BJ (cell line): ENCODE results near the genes GNGT1, PPP1R9A and SLC25A13.

DNA sequence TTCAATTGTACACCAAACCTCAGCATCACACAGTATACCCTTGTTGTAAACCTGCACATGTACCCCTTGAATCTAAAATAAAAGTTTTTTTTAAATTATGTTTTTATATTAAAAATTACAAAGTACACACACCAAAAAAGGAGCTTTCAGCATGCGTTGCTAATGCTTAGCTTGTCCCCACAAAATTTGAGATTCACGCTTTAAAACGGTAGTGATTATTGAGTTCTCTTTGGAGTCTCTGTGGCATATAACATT lies 124.3 kb downstream of the TFPI2 start:
- CAGE, long polyA plus RNA: no peak
- RRBS: no CpG with 5 or more reads among the region's 3 CpGs

DNA sequence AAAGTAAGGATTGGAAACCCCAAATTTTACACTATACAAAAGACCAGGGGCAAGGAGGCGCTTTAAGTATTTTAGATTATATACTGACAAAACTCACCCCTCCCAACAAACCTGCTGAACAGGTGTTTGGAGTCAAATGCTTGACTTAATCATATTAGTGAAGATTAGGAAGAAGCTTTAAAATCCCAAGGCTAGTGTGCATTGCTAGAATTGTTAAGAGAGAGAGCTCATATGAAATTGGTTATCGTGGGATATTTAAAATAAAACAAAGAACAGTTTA lies at the start of gene GNGT1:
Gene GNGT1, plus strand, starts transcription at position 207 of the 280 bp plus-strand sequence.
- CAGE, long polyA plus RNA: no peak
- RRBS: no CpG with 5 or more reads among the region's 2 CpGs

- CAGE, long polyA plus RNA: no peak
- RRBS: no CpG with 5 or more reads among the region's 6 CpGs
These were observed 450 bp upstream of the BET1 start for GRCh38 chr7:94004602-94005007.

GRCh38 chr7:94160781-94161169 lies 156.6 kb upstream of the BET1 start:
- CAGE, long polyA plus RNA: no peak
- RRBS: no CpG with 5 or more reads among the region's 3 CpGs

- CAGE, long polyA plus RNA: no peak
These were observed 70.4 kb upstream of the COL1A2 start for GRCh38 chr7:94324375-94324696.

GRCh38 chr7:94701490-94701847 lies 45.5 kb upstream of the SGCE start:
- CAGE, long polyA plus RNA: no peak

DNA sequence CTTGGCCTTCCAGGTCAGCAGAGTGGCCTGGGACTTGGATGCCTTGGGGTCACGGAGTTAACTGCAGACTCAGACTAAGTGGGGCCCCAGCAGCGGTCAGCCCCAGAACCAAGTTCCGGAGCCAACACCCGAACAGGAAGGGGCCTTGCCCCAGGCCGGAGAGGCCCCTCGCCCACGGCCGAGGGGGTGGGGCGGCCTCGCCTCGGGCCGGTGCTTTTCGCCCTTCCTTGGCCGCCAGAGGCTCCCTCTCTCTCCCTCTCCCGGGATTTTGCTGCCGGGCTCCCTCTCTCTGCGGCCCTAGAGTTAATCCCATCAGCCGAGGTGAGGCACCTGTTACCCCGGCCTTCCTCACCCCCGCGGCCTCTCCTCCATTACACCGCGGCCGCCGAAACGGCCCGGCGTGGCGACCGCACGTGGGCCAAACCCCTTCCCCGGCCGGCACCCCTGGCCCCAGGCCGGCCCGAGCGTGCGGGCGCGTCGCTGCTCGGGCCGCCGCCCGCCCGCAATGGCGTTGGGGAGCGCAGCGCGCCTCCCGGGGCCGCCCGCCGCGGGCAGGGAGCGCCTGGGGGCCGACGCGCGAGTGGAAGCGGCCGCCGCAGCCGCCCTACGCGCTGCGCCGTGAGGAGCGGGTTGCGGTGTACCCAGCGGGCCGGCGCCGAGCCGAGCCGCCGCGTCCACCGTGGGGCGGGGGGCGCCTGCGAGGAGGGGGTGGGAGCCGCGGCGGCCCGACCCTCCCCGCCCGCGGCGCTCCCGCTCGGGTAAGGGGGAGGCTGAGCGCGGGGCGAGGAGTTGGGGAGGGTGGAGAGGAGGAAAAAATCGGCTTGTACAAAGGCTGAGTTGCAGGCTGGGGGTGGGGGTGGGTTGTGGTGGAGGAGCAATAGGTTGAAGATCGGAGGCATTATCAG lies at the start of gene PPP1R9A:
Gene PPP1R9A, plus strand, starts transcription at position 213 of the 905 bp plus-strand sequence.
- CAGE, long polyA plus RNA: no peak
- RRBS: 3% methylated on average over 50 of the region's 96 CpGs

- CAGE, long polyA plus RNA: no peak
- RRBS: no CpG with 5 or more reads among the region's 8 CpGs
These were observed 619 bp downstream of the PON1 start for GRCh38 chr7:95323756-95324069.

DNA sequence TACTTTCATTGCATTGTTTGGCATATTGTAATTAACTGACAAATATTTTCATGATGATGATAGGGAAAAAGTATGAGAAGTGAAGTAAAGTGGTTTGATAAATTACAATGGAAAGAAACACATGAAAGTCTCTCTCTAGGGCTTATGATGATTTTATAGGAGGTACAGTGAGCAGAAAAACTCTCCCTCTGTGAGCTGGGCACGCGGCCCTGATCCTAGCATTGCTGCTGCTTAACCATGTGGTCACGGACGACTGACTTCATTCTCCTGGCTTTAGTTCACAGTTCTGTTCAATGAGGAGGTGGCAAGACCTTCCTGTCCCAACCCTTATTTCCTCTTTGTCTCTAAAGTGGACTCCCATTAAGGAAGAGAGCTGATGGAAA lies 8.1 kb upstream of the PON3 start:
- CAGE, long polyA plus RNA: no peak
- RRBS: no CpG with 5 or more reads among the region's 4 CpGs

GRCh38 chr7:95440899-95441381 lies 6.1 kb upstream of the PON2 start:
- CAGE, long polyA plus RNA: no peak
- RRBS: no CpG with 5 or more reads among the region's 4 CpGs

DNA sequence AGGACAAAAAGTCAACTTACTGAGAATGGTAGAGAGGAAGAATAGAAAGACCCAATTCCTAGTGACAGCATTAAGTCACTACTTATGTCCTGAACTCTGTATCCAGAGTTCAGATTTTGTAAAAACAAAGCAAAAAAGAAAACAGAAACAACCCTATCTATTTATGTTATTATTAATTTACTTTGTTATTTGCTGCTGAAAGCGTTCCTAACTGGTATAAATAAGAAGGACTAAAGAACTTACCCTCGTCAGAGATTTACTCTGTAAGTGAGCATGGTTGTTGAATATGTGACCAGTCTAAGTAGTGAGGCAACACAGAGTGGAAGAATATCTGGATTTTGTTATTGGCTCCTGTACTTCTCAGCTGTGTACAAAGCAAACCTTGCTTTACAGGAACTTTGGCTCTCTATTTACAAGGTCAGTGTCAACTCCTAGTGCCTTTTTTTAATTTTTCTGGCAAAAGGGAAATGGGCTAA lies 35.8 kb downstream of the PDK4 start:
- CAGE, long polyA plus RNA: no peak
- RRBS: no CpG with 5 or more reads among the region's 2 CpGs

DNA sequence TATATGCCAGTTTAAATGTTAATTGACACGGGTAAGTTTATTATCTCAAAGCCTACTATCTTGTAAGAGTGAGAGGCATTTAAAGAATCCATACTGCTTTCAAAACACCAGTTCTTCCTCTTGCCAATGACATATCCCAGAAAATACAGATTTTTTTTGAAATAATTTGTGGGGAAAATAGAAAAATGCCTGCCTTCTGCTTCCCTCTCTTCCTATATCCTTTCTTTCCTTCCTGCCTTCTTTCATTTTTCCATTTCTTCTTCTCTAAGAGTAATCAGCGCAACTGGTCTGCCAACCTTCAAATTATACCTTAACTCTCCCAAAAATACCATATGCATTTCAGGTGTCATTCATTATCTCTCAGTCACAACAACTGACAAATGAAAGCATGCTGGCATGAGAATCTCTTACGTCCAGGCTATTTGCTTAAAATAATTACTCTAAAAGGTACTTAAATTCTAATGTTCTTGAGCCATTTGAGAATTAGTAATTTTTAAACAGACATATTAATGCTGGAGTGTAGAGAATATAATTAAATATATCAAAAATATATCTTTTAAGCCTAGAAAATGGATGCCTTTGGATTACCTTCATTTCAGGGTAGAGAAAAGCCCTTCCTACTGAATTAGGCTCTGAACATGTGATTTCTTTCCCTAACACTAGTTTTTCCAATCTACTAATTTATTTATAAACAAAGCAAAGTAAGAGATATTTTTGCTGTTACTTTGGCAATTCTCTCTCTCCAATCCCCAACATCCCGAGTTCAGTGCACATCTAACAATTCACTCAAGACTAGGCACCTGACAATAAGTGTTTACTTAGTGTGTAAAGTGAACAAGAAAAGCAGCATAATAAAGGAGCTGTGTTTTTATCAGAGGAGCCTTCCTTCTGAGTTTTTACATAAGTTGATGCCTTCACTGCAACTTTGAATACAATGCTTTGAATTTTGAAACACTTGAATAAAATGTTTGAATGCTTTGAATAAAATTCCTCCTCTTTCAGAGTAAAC lies 11.9 kb downstream of the PDK4 start:
- CAGE, long polyA plus RNA: no peak
- RRBS: no CpG with 5 or more reads among the region's 4 CpGs

DNA sequence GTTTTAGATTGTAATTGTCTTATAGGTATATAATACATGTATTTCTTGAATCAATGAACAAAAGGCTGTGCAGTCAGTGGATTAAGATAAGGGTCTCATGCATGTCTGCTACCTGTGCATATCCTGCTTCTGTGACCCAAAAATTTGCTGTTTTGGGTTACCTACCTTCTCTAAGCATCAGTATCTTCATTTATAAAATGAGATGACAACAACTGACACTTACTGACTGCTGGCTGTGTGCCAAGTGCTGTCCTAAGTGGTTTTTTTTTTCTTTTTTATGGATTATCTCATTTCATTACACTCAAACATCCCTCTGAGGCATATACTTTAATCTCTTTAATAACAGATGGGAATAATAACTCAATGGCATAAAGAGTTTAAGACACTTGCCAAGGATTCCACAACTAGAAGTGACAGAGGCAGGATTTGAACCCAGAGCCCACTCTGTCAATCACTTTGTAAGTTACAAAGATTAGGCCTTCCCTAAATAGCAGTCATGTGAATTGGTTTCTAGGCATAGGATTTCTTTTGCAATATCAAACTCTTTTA lies 2.1 kb downstream of the PDK4 start:
- CAGE, long polyA plus RNA: no peak

DNA sequence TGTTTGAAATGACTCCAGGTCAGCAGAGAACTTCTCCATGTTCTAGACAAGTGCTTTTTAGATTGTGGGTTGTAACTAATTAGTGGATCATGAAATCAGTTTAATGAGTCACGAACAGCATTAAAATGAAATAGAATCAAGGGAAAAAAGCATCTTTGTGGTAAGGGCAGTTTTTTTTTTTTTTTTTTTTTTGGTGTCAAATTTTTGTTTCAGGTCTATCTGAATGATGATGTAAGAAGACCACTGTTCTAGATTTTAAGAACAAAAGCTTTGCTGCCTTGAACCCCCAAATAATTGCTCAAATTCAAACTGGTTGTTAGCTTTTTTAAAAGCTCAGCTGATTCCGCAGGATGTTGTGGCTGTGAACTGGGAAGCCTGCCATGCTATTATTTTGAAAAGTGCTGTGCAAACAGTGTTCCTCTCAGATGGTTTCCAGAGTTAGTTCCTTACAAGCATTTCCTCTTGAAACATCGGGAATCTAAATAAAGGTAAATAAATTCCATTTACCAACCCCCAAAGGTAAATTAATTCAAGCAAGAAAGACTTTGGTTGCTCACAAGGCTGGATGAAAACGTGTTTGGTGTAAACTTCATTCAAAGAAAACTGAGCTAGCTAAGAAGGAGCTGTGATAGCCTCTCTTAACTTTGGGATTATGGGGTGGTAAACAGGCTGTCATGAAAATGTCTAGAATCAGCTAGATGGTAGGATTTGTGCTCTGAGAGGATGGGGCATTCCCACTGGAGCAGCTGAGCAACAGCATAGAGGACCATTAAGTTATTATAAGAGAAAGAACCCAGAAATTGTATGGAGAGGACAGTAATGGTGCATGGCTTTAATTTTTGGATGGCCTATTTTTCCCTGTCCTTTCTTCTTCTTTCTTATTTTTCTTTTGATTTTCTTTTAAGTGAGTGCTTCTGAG lies 13.3 kb upstream of the PDK4 start:
- CAGE, long polyA plus RNA: no peak
- RRBS: no CpG with 5 or more reads among the region's 4 CpGs

DNA sequence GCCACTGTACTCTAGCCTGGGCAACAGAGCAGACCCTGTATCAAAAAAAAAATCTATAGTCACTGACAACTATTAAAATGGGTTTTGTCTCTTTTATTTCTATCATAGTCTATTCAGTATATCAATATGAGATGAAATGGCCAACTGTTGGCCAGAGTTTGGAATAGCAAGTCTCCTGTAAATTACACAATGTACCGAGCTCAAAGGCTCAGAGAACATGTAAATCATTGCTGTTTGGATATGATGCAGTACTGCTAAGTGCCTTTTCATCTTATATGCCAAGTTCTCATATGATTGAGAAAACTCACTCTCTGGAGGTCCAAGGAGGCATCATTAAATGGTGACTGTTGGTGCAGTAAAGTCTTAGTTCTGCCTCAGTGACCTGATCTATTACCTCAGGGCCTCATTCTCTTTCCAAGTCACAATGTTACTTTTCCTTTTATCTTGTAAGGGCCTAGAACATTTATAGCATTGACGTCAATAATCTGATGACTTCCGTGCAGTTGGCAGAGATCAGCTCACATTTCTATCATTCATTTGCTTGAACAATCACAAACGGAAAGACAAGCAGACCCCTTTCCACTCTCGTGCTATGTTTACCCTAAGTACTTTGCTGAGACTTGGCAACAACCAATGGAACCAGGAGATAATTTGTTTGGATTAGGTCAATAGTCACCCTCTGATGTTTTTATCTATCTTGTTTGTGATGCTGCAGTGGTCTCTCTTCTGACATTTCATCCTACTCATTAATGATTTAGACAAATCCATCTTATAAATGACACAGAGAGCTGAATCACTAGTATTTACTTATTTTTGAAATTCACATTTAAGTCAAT lies 32.6 kb upstream of the PDK4 start:
- CAGE, long polyA plus RNA: no peak
- RRBS: no CpG with 5 or more reads among the region's 5 CpGs

DNA sequence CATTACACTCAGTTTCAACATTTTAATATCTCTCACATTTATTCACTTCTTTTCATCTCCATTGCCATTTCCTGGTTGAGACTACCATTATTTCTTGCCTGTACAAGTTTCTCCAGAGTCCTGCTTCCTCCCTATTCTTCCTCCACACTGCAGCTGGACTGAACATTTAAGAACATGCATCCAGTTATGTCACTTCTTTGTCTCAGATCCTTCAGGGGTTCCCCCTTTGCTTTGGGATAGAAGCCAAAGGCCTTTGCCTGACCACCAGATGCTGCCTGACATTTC lies 84.8 kb upstream of the PDK4 start:
- CAGE, long polyA plus RNA: no peak

DNA sequence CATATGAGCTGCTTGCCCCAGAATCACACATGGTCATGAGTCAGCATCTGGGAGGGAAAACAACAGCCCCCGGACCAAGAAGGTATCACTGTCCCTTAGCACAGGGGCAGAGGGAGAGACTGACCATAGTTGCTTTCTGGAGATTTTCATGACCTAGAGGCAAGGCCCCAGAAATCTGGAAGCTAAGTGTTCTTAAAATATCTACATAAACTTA lies 86.7 kb upstream of the PDK4 start:
- CAGE, long polyA plus RNA: no peak
- RRBS: no CpG with 5 or more reads among the region's 1 CpG

GRCh38 chr7:96179347-96179893 lies 142.5 kb downstream of the SLC25A13 start:
- CAGE, long polyA plus RNA: no peak
- RRBS: no CpG with 5 or more reads among the region's 3 CpGs

DNA sequence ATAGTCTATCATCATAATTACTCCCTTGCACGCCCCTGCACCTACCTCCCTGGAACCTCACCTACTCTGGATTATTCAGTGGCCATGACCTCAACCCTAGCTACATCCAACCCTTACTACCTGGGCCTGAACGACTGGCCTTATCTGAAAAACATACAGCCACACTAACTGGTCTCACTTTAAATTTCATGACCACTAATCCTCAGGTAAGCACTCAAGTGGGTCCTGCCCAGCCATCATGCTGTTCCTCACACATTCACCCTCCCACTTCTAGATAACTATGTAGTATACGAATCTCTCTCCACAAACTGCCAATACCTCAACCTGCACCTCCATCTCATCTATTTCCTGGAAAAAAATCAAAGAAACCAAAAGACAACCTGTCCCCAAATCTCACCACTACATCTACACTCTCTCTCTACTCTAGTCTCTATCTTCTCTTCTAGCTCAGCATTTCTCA lies 57.8 kb downstream of the SLC25A13 start:
- CAGE, long polyA plus RNA: no peak
- RRBS: no CpG with 5 or more reads among the region's 3 CpGs

DNA sequence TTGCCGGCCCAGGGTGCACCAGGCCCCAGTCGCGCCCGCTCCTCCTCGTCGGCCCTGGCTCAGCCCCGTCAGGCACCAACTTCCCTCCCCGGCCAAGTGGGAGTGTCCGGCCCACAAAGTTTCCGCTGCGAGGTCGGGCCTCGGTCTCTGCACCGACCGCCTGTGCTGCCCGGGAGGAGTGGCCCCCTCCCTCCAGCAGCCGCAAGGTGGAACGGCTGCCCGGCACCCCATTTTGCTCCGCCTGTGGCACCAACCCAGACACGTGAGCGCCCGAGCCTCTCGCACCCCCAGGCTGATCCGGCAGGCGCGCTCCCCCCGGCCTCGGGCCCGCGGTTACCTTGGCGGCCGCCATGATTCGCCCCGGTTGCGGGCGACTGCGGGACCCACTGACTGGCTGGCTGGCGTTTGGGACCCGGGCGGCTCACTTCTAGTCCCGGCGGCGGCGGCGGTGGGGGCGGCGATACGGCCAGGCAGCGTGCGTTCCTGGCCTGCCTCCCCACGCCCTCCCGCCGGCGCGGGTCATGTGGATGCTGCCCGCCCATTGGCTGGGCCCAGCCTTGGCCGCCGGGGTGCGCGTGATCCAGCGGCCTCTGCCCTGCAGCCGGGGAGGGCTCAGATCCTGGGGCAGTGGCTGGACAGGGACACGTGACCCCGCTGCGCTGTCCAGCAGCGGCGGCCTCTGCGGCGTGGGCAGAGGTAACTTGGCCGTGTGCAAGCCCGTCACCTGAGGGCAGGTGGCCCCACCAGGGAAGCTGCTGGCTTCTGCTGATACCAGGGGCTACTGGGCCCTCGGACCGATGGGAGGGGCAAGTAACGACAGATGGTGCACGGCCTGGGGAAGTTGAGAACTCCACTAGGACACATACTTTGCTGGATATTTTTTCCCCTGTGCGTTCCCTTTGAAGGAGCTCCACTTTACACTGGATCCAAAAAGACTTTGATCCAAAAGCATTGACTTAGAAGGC lies at the start of gene SLC25A13:
Gene SLC25A13, minus strand, starts transcription at position 494 of the 965 bp plus-strand sequence.
- CAGE, long polyA plus RNA: no peak
- RRBS: 1% methylated on average over 56 of the region's 77 CpGs